AG09319 (cell line): ENCODE results near the genes GHSR and TNFSF10.

GRCh38 chr3:171654829-171655258 is 155.4 kb downstream of the PLD1 start:
- RRBS, result no CpG with 5 or more reads among the region's 2 CpGs

- RRBS, result no CpG with 5 or more reads among the region's 6 CpGs
These were observed 132.7 kb downstream of the PLD1 start for GRCh38 chr3:171677372-171678204.

DNA sequence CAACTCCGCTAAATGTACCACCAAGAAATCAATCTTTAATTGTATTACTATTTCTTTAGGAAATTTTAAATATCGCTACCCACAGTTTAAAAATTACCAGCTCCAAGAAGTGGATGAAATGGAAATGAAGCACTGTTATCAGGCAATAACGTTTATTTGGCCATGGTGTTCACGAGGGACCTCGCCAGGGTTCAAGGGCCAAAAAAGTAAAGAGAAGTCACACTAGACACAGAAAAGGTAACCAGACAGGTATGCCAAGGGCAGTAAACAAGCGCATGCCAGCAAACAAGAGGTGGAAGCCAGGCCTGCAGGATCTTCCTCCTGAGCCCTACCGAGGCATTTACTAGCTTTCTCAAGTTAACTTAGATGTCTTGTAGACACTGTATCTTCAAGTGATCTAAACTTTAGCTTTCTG is 113.5 kb downstream of the PLD1 start:
- RRBS, result no CpG with 5 or more reads among the region's 7 CpGs

- RRBS, result no CpG with 5 or more reads among the region's 10 CpGs
These were observed 18.7 kb downstream of the PLD1 start for GRCh38 chr3:171791207-171792386.

GRCh38 chr3:171829815-171830541 is 13.2 kb upstream of the TMEM212 start:
- RRBS, result no CpG with 5 or more reads among the region's 6 CpGs

DNA sequence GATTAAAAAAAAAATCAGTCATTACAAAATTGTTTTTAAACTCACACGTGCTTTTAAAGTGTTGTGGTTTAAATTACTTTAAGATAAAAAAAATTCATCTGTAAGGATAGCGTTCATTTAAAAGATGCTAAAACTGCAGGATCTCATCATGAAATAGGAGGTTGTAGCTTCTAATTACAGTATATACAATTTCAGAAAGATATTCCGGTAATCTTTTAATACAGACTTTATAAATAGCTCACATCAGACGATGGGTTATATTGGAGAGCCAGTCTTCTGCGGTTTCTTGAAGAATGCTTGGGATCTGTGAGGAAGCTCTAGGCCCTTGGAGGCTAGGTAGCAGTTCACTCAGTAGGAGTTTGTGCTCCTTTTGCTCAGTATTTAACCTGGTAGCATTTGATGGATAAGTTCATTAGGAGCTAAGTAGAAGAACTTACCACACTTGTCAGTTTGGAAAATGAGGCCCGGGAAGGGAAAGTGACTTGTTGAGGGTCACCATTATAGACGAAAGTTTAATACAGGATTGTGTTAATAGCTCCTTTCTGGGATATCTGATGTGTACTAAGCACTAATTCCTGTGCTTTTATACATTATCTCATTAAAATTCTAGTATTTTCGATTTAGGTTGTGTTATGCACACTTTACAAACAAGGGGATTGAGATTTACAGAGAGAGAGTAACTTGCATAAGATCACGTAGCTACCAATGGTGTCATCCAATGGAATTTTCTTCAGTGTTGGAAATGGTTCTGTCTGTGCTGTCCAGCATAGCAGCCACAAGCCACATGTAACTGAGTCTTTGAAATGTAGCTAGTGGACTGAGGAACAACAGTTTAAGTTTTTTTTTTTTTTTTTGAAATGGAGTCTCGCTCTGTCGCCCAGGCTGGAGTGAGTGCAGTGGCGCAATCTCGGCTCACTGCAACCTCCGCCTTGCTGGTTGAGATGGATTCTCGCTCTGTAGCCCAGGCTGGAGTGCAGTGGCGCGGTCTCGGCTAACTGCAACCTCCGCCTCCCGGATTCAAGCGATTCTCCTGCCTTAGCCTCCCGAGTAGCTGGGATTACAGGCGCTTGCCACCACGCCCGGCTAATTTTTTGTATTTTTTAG is 3.0 kb downstream of the FNDC3B start:
- RRBS, result no CpG with 5 or more reads among the region's 25 CpGs

GRCh38 chr3:172153248-172154008 is 114.0 kb downstream of the FNDC3B start:
- RRBS, result no CpG with 5 or more reads among the region's 9 CpGs

DNA sequence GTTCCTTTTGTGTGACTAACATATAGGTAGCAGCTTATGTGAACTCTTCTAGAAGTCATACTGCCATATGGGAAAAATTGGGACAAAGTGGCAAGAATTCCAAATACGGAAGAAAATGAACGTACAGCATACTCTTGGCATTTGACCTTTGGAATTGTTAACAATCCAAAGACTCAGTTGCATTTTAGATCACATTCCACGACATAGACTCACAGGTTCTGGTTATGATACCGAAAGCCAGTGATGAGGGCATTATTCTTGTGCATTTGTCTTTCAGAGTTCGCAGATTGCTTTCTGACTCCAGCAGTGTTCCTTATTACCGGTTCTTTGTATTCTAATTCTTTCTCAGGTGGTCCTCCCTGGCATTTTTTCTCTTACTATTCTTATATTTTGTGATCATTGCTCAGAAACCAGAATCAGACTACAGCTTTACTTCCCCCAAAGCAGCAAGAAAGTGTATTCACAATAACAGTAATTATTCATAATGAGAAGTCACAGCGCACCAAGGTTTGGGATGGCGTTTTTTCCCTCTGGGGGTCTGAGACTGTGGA is 190.1 kb downstream of the GHSR start:
- RRBS, result no CpG with 5 or more reads among the region's 8 CpGs

DNA sequence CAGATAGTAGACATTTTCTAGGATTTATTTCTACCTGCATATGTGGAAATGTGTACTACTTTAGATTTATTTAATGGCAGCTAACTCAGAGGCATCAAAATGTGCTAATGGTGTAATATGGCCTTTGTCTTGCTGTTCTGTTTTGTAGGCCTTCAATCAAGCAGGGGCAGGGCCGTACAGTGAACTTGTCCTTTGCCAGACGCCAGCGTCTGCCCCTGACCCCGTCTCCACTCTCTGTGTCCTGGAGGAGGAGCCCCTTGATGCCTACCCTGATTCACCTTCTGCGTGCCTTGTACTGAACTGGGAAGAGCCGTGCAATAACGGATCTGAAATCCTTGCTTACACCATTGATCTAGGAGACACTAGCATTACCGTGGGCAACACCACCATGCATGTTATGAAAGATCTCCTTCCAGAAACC is 95.6 kb downstream of the GHSR start:
- RRBS, result no CpG with 5 or more reads among the region's 8 CpGs

- RRBS, result no CpG with 5 or more reads among the region's 6 CpGs
These were observed 45.0 kb downstream of the GHSR start for GRCh38 chr3:172403108-172403747.

- RRBS, result 28% methylated on average over 3 of the region's 46 CpGs
These were observed at the start of gene GHSR for GRCh38 chr3:172448302-172448903. TSS of gene GHSR (minus strand) at chr3:172448456.

- RRBS, result no CpG with 5 or more reads among the region's 3 CpGs
These were observed 918 bp downstream of the TNFSF10 start for GRCh38 chr3:172522188-172522835.

DNA sequence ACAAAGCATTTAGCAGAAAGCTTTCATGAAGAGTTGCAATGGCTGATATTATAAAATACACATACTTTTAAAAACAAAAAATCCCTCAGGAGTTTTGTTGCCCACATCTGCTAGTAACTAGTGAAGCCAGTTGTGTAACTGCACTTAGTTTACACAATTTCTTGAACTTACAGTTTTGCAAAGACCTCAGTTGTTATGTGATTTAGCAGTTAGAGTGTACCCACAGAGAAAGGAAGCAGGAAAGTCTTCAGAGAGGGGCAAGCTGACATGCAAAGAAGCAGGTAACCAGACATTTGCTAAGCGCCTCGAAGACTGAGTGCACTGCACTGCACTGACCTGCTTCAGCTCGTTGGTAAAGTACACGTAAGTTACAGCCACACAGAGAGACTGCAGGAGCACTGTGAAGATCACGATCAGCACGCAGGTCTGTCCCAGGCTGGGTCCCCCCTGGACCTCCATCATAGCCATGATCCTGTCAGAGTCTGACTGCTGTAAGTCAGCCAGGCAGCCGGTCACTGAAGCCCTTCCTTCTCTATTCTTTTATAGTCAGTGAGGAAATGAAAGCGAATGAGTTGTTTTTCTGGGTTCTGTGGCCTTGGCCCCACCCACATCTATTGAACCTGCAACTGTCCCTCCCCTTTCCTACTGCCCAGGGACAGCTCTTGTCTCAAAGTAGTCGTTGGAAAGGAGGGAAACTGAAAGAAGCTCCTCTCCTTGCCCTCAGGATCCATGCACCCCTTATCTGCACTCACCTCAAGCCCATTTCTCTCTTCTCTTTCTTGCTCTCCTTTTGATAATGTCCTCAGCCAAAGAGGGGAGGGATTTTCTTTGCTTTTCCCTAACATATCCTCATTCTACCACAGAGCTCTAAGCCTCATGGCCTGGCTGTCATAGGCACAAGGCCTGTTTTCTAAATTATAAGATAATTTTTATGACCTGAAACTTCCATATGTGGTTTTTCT is at the start of gene TNFSF10:
TSS of gene TNFSF10 (minus strand) at position 514 of the 962 bp plus-strand sequence.
- RRBS, result no CpG with 5 or more reads among the region's 9 CpGs

- RRBS, result no CpG with 5 or more reads among the region's 1 CpG
These were observed 1.4 kb downstream of the NCEH1 start for GRCh38 chr3:172709530-172709791.

- RRBS, result 2% methylated on average over 18 of the region's 37 CpGs
These were observed 1.8 kb upstream of the NLGN1 start for GRCh38 chr3:173395740-173396204.

- RRBS, result no CpG with 5 or more reads among the region's 9 CpGs
These were observed 549 bp upstream of the NLGN1 start for GRCh38 chr3:173397020-173397370.

DNA sequence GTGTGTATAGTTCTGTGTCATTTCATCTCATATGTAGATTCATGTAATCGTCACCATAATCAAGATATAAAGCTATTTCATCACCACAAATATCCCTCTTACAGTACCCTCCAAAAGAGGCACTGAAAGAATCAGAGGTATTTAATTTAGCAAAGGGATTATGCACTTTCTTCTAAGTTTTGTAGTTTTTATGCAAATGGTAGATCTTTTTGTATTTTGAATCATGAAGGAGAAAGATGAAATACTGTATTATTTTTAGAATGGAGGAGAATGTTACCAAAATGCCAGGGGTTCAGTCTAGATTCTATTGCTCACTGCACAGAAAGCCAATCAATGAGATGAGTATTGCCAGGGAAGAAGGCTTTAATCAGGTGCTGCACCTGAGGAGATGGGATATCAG is 410.9 kb upstream of the NAALADL2 start:
- RRBS, result no CpG with 5 or more reads among the region's 1 CpG

DNA sequence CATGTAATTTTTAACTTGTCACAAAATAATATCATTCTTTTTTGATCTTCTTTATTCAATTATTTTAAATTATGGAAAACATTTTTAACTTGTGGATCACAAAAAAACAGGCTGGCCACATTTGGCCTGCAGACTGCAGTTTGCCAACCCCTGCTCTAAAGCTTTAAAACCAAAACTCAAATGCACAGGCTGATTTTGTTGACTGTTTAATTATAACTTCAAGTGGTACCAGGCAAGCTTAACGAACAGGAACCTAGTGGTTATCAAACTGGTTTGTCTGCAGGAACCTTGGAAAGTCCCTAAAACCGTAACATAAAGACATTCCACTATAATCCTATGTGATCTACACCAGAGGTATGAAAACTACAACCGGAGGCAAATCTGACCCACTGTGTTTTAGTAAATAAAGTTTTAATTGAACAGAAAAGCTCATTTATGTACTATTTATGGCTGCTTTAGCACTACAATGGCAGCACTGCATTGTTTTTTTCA is 52.4 kb downstream of the TBL1XR1 start:
- RRBS, result no CpG with 5 or more reads among the region's 3 CpGs

DNA sequence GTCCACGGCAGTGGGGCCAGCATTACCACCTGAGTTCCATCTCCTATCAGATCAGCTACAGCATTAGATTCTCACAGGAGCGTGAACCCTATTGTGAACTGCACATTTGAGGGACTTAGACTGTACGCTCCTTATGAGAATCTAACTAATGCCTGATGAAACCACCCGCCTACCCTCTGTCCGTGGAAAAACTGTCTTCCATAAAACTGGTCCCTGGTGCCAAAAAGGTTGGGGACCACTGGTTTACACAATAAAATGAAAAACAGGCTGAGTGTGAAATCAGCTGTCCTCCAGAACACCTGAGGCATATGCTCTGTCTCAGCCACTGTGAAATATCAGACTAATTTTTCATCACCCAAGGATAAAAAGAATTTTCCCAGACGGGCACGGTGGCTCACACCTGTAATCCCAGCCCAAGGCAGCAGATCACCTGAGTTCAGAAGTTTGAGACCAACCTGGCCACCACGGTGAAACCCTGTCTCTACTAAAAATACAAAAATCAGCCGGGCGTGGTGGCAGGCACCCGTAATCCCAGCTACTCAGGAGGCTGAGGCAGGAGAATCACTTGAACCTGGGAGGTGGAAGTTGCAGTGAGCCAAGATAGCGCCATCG is 45.8 kb downstream of the TBL1XR1 start:
- RRBS, result no CpG with 5 or more reads among the region's 13 CpGs